Helper T cell (primary cell): ENCODE results near the genes MAP2K2, STAP2, MPND and CHAF1A.

GRCh38 chr19:3783728-3784158 is 2.4 kb downstream of the MATK start:
- PRO-cap, 2 experiments: no peak in any of the 2 experiments

DNA sequence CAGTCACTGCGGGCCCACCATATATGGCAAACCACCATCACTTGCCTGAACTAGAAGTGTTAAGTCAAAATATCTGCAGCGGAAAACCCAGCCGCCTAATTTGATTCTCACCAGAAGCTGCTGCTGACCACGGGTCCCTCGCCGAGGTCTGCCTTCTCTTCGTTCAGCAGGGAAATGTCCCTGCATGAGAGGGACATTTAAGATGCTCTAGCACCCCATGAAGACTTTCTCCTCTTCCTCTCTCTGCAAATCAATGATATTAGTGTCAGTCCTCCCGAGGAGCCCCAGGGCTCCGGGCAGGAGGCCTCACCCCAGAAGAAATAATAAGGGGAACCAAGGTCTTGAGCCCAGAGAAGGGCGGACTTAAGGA is 3.0 kb upstream of the MATK start:
- PRO-cap, 2 experiments: no peak in any of the 2 experiments

GRCh38 chr19:3983433-3983824 is 1.8 kb downstream of the EEF2 start:
- PRO-cap, 2 experiments: no peak in any of the 2 experiments

GRCh38 chr19:4023493-4024322 is 16.2 kb downstream of the PIAS4 start:
- PRO-cap, 2 experiments: no peak in any of the 2 experiments

- PRO-cap, 2 experiments: no peak in any of the 2 experiments
These were observed 22.4 kb downstream of the ZBTB7A start for GRCh38 chr19:4044061-4044875.

DNA sequence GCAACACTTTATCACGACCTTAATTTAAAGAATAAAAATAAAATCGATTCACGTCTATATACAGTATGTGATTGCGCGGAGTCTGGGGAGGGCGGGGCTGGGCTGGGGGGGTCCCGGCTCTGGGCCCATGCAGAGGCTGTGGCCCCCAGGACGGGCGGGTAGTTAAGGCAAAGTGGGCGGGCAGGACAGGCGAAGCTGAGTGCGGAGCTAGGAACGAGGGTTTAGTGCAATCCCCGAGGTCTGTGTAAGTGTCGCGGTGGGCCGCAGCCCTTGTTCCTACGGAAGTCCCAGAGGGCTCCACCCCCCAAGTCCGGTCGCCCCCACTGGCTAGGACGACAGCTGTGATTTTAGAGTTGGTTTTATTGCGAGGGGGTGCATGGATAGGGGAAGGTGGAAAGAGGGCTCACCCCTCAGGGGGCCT is 21.8 kb downstream of the ZBTB7A start:
- PRO-cap, 2 experiments: no peak in any of the 2 experiments

GRCh38 chr19:4059324-4060360 is 7.1 kb downstream of the ZBTB7A start:
- PRO-cap, 2 experiments: peak in 1 of 2 experiments; most common minus-strand start chr19:4059887 (in 1)

DNA sequence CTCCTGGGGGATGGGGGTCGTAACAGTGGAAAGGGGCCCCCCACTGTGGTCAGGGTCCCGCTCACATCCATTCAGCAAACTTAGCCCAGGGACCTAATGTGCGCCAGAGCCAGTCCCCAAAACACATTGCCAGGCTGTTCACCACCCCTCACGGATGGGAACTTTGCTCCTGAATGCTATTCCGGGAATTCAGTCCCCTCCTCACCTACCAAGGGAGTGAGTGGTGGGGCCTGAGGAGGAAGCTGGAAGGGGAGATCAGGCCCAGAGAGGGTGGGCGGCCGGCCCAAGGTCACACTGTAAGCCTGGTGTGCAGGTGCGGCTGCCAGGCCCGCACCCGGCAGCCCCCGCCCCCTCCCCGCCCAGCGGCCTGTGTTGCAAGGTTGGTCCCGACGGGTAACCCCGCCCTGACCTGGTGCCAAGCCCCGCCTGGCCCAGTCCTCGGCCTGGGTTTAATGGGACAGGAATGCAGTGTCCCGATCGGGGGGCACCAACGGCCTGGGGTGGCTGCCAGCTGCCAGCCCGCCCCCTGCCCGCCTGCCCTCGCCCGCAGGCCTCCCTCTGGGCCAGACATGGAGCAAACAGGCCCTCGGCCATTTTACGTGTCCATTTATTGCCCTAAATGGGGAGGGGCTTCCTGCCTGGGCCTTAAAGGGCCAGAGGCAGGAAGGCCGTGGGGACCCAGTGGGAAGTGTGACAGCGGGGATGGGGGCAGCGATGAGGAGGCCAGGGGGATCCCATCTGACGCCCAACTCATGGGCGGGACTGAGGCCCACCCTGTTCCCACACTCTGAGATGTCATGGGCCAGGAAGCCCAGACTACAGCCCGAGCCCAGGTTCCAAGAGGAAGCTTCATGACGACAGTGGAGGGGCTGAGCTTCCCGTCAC is 5.4 kb downstream of the ZBTB7A start:
- PRO-cap, 2 experiments: no peak in any of the 2 experiments

DNA sequence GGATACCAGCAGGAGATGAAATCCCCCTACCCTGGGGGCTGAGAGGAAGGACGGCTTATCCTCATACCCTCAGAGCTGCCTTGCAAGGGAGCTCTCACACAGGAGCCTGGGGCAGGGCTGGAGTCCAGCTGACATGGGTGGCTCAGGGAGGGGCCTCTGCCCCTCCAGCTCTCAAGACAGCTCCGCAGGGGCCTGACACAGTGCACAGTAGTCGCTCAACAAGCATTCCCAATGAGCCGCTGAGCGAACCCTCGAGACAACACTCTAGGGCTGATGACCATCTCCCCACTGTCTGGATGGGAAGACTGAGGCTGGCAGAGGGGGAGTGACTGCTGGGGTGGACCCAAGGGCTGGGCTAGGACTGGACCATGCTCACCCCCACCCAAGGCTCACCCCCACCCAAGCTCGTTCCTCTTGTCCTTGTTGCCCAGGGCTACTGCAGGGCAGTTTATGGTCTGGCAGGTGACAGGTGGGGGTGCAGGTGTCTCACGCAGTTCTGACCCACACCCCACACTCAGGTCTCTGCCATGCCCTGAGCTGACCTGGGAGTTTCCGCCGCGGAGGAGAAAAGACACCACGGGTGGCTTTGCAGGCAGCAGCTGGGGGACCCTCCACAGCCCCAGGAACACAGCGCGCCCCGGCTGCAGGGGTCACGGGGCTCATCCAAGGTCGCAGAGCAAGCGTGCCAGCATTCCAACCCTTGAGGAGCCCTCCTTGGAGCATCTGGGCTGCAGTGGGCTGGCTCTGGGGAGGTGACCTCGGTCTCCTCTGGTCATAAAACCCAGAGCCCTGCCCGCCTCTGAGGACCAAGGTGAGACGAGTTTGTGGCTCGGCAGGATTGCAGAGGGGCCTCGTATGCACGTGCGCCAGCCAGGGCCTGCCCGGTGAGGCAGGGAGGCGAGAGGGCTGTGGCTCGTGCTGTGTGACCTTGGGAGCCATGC is 3.8 kb downstream of the ZBTB7A start:
- PRO-cap, 2 experiments: no peak in any of the 2 experiments

DNA sequence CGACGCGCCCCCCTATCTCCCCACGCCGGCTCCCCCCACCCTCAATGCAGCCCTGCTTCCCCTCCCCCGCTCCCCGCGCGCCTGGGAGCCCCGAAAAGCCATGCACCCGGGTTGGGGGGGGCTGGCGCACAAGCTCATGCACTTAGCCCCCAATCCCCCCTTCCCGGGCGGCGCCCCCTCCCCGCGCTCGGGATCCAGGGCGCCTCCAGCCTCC is 478 bp downstream of the ZBTB7A start:
- PRO-cap, 2 experiments: no peak in any of the 2 experiments

DNA sequence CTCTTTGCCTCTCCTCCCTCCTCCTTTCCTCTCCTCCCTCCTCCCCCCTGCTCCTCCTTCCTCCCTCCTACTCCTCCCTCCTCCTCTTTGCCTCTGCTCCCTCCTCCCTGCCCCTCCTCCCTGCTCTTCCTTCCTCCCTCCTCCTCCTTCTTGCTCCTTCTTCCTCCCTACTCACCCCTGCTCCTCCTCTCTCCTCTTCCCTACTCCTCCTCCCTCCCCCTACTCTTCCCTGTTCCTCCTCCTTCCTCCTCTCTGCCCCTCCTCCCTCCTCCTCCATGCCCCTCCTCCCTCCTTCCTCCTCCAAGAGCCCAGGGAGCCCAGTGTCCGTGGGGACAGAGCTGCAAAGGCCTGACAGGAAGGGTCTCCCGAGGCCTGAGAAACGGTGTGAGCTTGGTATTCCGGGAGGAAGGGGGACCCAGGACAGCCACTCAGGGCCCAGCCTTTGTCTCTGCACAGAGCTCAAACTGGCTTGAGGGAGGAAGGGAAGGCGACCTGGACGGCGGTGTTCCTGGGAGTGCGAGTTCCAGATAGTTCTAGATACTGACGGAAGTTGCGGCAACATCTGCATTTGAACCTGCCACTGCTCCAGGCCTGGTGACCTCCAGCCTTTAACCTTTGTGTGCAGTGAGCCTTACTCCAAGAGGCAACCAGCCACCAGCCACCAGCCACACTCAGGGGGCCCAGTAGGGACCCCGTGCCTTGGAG is 15.2 kb upstream of the ZBTB7A start:
- PRO-cap, 2 experiments: no peak in any of the 2 experiments

DNA sequence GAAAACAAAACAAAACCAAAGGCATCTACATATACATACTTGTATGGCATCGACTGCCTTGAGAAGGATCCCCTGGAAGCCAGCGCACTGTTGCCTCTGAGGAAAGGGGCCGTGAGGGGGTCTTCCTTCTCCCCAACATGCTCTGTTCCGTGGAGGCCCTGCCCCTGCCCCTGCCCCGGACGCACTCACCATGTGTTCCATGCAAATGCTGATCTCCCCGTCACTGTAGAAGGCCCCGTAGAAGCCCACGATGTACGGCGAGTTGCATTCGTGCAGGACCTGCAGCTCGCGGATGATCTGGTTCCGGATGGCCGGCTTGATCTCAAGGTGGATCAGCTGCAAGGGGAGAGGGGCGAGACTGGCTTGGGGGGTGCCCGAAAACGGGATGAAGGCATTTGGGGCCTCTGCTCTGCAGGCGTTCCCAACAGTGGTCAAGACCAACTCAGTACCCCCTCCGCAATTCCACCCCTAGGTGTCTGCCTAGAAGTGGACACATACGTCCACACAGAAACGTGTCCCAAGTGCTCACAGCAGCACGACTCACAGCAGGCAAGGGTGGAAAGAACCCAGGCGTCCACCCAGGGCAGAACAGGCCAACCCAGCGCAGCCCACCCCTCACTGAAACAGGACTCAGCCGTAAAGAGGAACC is 13.5 kb downstream of the MAP2K2 start:
- PRO-cap, 2 experiments: no peak in any of the 2 experiments

DNA sequence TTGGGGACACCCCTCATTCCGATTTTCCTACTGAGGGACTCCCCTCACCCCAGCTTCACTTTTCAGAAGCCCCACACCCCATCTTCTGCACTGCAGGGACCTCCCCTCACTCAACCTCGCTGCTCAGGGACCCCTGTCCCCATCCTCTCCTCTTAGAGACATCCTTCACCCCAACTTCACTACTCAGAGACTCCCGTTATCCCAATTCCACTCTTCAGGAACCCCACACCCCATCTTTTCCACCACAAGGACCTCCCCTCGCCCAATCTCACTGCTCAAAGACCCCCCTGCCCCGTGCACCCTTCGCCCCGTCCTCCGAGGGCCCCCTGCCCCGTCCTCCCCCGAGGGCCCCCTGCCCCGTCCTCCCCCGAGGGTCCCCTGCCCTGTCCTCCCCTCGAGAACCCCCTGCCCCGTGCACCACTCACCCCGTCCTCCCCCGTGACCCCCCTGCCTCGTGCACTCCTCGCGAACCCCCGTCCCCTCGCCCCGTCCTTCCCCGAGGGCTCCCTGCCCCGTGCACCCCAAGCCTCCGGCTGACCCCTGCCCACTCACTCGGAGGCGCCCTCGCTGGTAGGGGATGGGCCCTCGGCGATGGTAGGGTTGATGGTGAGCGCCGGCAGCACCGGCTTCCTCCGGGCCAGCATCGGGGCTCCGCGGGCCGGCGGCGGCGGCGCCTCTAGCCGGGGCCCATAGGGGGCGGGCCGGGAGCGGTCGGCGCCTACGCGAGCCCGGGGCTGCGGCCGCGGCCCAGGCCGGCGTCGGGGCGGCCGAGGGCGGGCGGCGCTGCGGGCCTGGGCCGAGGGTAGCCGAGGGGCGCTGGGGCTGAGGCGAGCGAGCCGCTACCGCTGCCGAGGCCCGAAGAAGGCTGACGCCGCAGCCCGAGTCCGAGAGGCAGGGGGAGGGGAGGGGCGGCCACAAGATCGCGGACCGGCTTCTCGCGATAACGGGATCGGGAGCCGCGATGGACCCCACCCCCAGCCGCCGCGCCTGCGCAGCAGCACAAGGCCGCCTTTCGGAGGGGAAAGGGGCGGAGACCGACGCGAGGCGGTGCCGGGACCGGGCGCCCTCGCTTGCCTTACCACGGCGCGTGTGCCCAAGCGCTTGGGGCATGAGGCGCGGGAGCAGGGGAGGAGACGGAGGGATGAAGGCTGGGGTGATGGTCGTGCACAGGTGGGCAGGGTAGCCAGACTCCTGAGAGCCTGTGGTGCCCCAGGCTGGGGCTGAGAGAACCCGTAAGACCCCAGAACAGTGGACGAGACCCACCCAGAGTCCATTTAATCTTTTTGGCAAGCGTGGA is at the start of gene MAP2K2:
Gene MAP2K2, minus strand, starts transcription at position 891 of the 1,297 bp plus-strand sequence.
- PRO-cap, 2 experiments: peak in 2 of 2 experiments; most common plus-strand start position 1,030 of the sequence (in 2); most common minus-strand start position 863 of the sequence (in 2)

- PRO-cap, 2 experiments: no peak in any of the 2 experiments
These were observed 9.1 kb downstream of the SIRT6 start for GRCh38 chr19:4173164-4173821.

GRCh38 chr19:4182780-4183144 is 273 bp downstream of the ANKRD24 start:
- PRO-cap, 2 experiments: no peak in any of the 2 experiments

DNA sequence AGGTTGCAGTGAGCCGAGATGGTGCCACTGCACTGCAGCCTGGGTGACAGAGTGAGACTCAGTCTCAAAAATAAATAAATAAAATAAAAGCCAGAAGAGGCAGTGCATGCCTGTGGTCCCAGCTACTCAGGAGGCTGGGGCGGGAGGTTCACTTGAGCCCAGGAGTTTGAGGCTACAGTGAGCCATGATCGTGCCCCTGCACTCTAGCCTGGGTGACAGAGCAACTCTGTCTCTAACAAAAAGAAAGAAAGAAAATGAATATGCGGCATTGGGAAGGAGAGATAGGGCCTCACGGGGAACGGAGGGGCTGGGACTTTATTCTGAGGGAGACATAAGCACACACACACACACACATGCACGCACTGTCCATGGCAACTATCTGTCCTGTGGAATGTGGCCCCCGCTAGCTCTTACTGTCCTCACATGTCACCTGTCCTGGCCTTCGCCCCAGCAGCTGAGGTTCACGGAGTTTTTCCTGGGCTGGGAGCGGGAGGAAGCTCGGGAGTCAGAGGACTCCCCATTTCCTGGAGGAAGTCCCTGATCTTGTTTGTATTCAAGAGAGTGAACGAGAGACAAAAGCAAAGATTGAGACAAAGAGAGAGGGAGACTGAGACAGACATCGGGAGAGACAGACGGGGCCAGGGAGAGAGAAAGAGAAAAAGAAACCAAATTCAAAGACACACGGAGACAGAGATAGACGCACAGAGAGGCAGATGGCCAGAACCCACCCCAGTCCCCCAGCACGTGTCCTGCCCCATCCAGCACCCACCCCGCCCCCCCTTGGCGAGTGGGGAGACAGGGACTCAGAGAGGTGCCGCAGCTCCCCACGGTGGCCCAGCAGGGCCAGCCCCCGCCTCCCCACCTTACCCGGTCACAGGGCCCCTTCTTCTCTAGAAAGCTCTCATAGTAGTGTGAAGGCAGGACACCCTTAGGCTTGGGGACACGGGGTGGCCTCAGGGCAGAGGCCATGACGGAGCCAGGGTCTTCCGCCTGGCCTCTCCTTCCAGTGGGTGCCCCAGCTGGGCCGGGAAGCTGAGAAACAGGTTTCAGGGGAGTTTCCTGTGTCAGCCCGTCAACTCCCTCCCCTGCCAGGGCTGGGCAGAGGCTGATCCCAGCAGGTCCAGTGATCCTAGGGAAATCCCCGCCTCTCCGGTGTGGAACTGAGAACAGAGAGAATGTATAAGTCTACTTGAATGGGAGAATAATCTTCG is at the start of gene STAP2:
Gene STAP2, minus strand, starts transcription at position 1,043 of the 1,211 bp plus-strand sequence.
- PRO-cap, 2 experiments: peak in 2 of 2 experiments; most common plus-strand start position 674 of the sequence (in 2); most common minus-strand start position 654 of the sequence (in 1)

DNA sequence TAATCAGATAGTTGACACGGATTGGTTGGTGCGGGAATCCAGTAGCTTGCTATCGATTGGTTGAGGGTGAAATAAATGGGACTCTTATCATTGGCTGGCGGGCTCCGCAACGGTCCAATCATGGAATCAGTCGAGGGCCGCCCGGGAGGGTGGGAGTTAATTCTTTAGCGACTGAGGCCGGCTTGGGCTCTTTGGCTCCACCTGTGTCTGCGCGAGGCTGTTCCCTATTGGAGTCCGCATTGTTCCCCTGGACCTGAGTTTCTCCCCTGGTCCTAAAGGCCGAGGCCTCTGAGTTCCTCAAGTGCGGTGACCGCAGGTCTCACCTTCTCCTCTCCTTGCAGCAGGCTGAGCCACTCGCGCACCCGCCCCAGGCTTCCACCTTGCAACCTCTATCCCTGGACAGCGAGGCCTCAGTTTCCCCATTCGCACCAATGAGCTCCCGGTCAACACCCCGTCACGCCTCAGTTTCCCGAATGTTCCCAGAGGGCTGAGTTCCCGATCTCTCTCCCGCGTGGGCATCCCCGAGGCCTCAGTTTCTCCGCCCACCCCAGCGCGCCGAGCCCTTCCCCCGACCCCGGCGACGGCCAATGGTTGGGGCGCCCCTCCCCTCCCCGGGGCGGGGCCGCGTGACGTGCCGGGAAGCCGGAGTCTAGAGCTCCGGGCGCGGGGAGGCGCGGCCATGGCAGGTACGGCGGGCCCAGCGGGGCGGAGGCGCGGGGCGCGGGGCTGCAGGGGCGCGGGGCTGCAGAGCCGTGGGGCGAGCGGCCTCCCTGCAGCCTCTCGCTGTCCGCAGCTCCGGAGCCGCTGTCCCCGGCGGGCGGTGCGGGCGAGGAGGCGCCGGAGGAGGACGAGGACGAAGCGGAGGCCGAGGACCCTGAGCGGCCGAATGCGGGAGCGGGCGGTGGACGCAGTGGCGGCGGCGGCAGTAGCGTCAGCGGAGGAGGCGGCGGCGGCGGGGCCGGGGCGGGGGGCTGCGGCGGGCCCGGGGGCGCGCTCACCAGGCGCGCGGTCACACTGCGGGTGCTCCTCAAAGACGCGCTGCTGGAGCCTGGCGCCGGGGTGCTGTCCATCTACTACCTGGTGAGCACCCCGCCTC is at the start of gene MPND:
Gene MPND, plus strand, starts transcription at position 648 of the 1,096 bp plus-strand sequence.
- PRO-cap, 2 experiments: peak in 2 of 2 experiments; most common plus-strand start position 200 of the sequence (in 2); most common minus-strand start position 531 of the sequence (in 1)

GRCh38 chr19:4376627-4377973 is 23.2 kb downstream of the SH3GL1 start:
- PRO-cap, 2 experiments: no peak in any of the 2 experiments

- PRO-cap, 2 experiments: no peak in any of the 2 experiments
These were observed 8.5 kb downstream of the SH3GL1 start for GRCh38 chr19:4391790-4392307.

GRCh38 chr19:4402023-4403165 is at the start of gene CHAF1A:
Gene CHAF1A (plus strand): TSS chr19:4402640.
- PRO-cap, 2 experiments: peak in 2 of 2 experiments; most common plus-strand start chr19:4402641 (in 1); most common minus-strand start chr19:4402312 (in 1)